Foreskin keratinocyte (primary cell): ENCODE results near the genes FIBP, EIF1AD, GAL3ST3, YIF1A and CD248.

DNA sequence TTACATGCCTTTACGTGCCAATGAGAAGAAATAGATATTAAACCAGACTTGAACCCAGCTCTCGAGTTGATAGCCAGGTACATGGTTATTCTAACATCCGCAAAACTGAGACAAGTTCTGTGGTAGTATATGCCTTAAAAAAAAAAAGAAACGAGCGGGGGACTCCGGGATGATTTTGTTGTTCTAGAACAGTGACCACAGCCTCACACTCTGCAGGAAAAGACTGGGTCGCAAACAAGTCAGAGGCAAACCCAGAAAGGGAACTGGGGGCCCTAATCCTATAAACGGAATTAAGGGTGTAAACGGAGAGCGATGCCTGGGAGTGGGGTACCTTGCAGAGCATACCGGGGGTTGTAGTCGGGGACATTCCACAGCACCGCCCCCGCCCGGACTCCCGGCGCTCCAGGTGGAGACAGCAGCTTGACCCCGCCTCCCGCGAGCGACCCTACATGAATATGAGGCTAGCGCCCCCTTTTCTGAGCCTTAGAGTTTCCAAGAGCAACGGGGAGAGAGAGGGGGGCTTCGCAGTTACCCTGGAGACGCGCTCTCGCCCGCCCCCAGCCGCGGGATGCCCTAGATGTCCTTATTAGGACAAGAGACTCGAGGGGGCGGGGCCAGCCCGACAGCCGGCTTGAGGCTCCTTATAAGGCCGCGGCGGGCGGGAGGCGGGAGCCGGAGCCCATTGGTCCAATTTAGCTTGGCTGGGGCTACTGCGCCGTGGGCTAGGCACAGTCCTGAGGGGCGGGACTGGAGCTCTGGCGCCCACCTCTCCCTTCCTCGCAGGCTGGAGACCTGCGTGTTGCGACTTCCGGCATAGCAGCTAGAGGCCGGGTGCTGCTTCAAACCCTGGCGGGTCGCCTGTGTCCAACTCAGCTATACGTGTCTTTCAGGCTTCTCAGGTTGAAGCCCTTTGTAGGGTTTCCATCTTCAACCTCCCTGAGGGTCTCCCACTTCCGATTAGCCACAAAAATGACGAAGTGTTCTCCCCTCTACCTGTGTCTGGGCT lies 1.0 kb upstream of the MUS81 start:
- RAMPAGE, total RNA = no peak

DNA sequence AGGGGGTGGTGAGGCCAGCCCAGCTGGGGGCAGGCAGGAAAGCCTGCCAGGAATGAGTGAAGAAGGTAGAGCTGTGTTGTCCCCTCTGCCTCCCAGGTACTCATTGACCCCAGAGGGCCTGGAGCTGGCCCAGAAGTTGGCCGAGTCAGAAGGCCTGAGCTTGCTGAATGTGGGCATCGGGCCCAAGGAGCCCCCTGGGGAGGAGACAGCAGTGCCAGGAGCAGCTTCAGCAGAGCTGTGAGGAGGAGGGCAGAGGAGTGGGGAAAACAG lies 2.7 kb downstream of the MUS81 start:
- RAMPAGE, total RNA = no peak

DNA sequence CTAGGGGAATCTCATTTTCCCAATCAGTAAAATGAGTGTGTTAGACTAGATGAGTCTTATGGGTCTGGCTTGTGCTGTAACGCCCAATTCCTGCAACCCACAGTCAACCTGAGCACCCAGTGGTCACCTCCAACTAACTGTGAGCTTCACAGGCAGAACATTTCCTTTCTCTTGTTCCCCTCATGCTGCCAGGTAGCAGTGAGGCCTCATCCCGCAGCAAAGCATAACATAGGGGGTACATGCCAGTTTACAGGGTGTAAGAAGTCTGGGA lies 3.8 kb downstream of the EFEMP2 start:
- RAMPAGE, total RNA = no peak

DNA sequence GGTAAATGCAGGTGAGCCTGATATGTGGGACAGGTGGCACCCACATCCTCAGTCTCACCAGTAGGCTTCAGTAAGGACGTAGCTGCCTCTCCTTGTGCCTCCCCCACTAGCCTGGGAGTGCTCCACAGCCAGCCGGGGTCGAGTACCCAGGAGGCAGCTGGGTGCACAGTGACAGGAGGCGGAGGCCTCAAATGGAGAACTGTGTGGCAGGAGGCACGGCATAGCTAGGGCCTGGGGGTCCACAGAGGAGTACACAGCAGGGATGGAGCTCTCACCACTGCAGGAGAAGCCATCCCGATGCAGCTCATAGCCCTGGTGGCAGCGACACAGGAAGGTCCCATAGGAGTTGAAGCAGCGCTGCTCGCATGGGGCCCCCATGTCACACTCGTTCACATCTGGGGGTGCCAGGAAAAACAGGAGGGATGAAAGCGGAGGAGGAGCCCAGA lies 3.0 kb downstream of the EFEMP2 start:
- RAMPAGE, total RNA = no peak

DNA sequence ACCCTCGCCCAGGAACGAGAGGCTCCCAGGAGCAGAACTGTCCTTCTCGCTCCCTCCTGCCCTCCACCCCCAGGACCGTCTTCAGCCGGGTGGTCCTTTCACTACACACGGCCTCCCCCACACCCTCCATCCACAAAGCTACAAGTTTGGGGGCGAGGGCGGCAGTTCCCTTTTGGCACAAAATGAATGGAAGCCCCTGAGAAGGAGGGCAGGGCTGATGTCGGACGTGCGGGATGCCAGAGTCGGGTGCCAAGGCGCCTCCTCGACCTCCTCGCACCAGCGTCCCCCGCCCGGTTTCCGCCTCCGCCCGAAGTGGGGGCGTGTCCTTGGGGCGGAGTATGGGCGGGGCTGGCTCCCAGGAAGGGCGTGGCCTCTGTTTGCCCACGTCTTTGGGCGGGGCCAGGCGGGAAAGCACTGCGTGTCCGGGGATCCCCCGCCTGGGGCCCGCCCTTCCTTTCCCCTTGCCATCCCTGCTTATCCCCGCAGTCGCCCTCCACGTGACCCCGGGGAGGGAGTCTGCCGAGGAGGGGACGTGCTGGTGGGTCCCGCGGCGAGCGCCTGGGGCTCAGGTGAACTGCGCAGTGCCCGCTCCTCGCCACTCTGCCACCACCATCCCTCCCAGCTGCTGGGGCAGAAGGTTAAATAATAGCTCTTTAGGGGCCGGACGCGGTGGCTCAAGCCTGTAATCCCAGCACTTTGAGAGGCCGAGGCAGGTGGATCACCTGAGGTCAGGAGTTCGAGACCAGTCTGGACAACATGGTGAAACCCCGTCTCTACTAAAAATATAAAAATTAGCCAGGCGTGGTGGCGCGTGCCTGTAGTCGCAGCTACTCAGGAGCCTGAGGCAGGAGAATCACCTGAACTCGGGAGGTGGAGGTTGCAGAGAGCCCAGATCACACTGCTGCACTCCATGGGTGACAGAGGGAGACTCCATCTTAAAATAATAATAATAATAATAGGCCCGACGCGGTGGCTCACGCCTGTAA lies 1.0 kb upstream of the EFEMP2 start:
- RAMPAGE, total RNA = no peak

DNA sequence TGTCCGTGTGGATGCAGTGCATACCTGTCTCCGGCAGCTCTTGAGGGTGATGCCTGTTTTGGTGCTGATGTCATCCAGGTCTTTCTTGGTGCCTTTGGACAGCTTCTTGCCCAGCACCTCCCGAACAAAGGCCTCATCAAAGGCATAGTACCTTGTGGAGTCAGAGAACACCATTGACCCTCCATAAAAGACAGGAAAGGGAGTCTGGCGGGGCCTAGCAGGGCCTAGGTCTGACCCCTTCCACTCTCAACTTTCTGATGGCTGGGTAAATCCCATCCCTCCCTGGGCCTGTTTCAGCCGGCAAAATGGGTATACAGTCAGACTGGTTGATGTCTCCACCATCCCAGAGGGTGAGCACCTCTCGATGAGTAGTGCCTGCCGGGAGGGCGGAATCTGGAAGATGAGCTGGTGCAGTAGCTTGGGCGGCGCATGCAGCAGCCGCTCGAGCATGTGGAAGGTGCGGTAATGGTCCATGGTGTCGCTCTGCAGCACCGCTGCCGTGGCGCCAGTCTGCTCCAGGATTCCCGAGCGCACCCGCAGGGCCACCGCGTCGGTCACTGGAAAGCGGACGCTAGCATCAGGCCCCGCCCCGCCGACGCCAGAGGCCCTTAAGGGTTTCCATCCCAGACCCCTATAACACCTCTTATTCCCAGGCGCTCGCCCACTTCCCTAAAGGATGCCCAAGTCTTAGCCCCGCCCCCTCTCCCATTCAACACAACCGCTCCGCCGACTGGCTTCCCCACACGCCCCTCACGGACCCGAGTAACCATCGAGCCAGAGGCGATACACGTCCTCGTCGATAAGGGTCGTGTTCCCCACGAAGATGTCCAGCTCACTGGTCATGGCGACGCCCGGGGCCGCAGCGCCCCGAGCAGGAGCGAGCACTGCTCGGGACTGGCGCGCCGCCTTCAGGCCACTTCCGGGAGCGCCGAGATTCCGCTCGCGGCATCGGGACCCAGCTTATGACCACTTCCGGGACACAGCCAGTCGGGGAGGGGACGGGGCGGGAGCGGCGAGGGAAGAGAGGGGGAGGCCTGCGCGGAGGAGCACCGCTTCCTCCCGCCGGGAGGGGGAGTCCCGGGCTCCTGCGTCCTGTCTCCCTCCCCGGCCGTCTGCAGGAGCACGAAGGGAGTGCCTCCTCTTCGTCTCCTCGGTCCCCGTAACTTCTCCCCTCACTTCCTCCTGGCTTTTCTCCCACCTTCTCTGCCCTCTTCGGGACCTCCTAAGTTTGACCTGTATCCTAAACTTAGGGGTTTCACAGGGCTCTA lies at the start of gene FIBP:
TSS of gene FIBP (minus strand) at position 896 of the 1,268 bp plus-strand sequence.
- RAMPAGE, total RNA = no peak

DNA sequence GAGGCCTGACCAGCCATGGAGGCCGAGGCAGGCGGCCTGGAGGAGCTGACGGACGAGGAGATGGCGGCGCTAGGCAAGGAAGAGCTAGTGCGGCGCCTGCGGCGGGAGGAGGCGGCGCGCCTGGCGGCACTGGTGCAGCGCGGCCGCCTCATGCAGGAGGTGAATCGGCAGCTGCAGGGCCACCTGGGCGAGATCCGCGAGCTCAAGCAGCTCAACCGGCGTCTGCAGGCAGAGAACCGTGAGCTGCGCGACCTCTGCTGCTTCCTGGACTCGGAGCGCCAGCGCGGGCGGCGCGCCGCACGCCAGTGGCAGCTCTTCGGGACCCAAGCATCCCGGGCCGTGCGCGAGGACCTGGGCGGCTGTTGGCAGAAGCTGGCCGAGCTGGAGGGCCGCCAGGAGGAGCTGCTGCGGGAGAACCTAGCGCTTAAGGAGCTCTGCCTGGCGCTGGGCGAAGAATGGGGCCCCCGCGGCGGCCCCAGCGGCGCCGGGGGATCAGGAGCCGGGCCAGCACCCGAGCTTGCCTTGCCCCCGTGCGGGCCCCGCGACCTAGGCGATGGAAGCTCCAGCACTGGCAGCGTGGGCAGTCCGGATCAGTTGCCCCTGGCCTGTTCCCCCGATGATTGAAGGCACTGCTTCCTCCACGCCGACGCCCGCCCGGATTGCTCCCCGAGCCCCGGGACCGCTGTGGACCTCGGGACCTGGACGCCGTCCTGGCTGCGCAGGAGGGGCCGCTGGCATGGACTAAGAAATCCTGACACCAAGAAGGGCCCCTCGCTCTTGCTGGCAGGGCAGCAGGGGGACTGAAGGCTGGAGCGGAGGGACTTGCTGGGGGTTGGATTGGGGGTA lies 519 bp downstream of the CCDC85B start:
- RAMPAGE, total RNA = no peak

GRCh38 chr11:65920341-65920807 lies 1.1 kb downstream of the DRAP1 start:
- RAMPAGE, total RNA = no peak

DNA sequence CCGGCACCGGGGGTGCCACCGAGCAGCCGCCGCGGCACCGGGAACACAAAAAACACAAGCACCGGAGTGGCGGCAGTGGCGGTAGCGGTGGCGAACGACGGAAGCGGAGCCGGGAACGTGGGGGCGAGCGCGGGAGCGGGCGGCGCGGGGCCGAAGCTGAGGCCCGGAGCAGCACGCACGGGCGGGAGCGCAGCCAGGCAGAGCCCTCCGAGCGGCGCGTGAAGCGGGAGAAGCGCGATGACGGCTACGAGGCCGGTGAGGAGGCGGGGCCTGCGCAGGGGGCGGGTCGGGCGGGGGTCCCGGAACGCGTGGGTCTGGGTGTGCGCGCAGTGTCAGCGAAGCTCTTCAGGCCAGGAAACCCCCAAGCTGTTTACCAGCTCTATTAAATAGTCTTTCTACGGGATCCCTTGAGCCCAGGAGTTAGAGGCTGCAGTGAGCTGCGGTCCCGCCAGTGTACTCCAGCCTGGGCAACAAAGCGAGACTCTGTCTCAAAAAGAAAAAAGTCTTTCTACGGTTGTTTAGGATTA lies 368 bp downstream of the SART1 start:
- RAMPAGE, total RNA = no peak

- RAMPAGE, total RNA = start-site peak on the plus strand at chr11:66002301-66002369, 33 and 18 reads in 2 replicates; start-site peak on the plus strand at chr11:66002478-66002532, 520 and 176 reads in 2 replicates
Measured at GRCh38 chr11:66001951-66002617, at the start of gene EIF1AD. Gene EIF1AD (minus strand): TSS chr11:66002157.

DNA sequence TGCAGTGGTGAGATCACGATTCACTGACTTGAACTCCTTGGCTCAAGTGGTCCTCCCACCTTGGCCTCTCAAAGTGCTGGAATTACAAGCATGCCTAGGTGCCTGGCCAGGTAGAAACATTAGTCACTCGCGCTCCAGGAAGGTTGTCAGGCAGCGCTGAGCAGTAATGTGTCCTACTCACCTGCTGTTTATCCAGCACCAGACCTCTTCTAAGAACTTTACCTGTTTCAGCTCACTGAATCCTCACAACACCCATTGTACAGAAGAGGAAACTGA lies 504 bp upstream of the CST6 start:
- RAMPAGE, total RNA = no peak

GRCh38 chr11:66020877-66021514 lies 5.3 kb downstream of the CATSPER1 start:
- RAMPAGE, total RNA = no peak

- RAMPAGE, total RNA = no peak
Measured at GRCh38 chr11:66048728-66049561, at the start of gene GAL3ST3. Gene GAL3ST3 (minus strand): TSS chr11:66049161.

DNA sequence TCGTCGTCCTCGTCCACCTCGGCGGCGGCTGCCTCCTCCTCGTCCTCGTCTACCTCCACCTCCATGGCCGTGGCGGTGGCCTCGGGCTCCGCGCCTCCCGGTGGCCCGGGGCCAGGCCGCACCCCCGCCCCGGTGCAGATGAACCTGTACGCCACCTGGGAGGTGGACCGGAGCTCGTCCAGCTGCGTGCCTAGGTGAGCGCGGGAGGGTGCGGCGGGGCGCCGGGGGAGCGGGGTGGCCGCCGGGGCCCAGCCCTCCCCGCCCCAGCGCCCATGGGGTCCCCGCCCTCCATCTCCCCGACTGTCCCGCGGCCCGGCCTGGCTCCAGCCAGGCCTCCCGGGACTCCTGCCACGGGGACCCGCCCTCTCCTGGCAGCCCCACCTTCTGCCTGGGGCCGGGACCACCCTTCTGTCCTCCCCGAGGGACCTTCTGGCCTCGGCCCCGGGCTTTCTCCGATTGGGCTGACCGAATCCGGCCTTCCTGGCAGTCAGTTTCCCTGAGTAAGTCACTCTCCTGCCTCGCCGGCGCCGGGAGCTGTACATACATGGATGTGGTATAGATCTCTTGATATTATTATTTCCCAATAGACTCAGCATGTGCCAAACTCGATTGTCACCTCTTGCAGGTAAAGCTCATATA lies 696 bp downstream of the PACS1 start:
- RAMPAGE, total RNA = no peak

DNA sequence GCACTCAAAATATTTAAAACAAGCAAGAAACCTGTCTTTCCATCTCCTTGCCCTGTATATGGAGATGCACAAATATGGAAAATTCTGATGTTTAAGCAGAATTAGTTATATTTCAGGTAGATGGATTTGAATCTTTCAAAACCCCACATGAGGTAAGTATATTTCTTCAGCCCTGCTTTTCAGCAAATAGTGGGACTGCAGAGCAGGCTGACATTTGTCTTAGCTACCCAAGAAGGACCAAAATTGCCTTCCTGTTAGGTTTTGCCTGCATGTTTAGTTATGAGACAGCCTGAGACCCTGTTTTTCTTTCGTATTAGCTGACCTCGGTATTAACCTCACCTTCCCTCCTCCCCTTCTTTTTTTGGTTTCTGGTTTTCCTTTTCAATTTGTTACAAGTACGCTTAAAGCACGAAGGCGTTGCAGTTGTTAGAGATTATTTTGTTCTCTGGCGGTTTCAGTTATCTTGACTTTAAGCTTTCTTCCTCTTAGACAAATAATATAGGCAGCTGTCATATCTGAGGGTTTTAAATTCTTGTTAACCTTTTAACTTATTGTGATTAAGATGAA lies 45.4 kb downstream of the PACS1 start:
- RAMPAGE, total RNA = no peak

- RAMPAGE, total RNA = no peak
Measured at GRCh38 chr11:66283318-66283984, 5.5 kb downstream of the CNIH2 start.

DNA sequence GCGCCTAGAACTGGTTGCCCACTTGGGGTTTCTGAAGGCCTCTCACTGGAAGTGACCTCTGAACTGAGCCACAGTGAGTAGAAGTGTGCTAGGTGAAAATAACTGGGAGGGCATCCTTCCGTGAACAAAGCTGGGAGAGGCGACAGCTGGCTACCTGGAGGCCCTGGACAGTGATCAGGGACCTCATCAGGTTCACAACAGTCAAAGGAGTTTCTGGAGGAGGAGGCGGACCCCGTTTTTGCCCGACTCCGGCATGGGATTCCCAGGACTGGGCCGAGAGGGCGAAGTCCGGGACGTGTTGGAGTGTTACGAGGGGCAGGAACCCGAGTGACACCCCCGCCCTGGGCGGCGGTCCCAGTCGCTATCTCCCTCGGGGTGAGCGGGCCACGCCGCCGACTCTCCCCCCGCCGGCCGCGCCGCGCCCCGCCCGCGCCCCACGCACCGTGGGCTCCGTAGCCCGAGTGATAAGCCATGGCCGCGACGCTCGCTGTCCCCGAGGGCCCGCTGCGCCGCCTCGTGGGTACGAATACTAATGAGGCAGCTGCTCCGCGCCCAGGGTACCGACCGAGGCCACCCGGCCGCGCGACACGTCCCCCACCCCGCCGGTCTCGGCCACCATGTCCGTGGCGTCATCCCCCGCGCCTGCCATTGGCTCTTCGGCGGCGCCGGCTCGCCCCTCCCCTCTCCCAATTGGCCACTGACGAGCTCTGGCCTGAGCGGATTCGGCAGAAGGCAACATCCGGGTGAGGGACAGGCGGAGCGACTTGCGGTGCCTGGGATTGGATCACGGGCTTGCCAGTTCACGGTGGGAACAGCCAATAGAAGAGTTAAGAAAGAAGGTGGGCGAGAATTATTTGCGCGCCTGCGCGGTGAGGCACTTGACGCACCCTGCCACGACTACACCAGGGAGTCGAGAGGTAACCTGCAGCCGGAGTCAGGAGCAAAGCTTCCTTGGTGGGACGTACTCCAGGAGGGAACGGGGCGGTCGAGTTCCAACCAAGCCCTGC lies at the start of gene YIF1A:
TSS of gene YIF1A (minus strand) at position 631 of the 1,007 bp plus-strand sequence.
- RAMPAGE, total RNA = start-site peak on the minus strand centred at position 594 of the sequence, 64 bp wide, 131 and 618 reads in 2 replicates

DNA sequence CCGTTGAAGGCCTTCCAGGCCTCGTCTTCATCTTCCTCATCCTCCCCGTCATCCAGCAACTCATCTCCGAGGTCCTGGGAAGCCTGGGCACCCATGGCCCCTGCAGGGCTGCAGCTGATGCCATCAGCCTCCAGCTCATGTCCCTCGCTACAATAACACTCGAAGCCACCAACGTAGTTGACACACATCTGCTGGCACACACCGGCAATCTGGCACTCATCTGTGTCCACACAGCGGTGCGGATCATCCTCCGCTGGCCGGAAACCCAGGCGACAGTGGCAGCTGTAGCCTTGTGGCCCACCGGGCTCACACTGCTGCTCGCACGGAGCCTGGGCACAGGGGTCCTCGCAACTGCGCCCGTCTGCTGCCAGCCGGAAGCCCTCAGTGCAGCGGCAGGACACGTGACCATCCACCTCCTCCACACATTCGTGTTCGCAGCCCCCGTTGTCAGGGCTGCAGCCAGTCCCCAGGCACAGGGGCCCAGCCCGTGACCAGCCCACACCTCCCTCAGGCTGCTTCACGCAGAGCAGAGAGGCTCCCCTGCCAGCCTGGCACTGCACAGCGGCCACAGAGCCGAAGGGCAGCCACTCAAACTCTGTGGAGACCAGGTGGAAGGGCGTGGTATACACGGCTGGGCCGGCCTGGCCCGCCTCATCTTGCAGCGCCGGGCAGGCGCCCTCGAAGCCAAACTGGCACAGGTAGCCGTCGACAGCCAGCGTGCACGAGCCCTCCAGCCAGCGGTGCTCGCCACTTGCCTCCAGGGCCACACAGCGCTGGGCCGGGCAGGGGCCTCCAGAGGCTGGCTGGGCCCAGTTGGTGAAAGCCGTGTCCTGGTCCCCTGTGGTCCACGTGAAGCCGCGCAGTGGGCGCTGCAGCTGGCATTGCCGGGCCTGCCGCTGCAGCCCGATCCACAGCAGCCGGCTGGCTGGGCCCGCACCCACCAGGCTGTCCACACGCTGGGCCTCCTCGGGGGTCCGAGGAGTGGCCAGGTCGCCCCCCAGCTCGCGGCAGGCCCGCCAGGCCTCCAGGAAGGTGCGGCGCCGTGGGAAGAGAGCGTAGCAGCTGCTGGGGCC lies 640 bp downstream of the CD248 start:
- RAMPAGE, total RNA = no peak

GRCh38 chr11:66316941-66317717 lies at the start of gene CD248:
Gene CD248 (minus strand): TSS chr11:66317044.
- RAMPAGE, total RNA = no peak

DNA sequence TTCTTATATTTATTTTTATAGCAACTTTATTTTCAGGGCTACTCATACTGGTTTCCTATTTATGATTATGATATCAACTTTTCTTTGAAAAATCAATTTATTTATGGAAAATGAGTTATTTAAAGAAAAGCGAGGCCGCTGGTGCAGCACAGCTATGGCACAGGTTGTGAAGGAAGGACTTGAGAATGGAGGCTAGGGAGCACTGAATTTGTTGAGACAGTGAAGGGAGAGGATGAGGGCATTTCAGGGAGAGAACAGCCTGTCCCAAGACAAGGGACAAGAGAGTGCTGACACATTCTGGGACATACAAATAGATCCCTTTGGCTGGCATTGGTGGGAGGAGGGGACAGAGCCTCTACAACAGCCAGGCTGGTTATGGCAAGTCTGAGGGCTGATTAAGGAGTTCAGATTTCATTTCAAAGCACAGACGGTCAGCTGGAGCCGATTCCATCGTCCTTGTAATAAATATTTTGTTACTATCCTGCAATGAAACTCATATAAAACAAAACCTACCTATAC lies 1.7 kb upstream of the SLC29A2 start:
- RAMPAGE, total RNA = no peak